ENCODE results near the genes DSE and CEP85L.

GRCh38 chr6:116156064-116156667 lies 30.2 kb upstream of the COL10A1 start:
- PRO-cap = no peak
- RAMPAGE, long total RNA, 2 experiments = no peak in any of the 2 experiments

- PRO-cap = no peak
- RAMPAGE, long total RNA, 2 experiments = no peak in any of the 2 experiments
Measured at GRCh38 chr6:116158452-116158883, 32.5 kb upstream of the COL10A1 start.

DNA sequence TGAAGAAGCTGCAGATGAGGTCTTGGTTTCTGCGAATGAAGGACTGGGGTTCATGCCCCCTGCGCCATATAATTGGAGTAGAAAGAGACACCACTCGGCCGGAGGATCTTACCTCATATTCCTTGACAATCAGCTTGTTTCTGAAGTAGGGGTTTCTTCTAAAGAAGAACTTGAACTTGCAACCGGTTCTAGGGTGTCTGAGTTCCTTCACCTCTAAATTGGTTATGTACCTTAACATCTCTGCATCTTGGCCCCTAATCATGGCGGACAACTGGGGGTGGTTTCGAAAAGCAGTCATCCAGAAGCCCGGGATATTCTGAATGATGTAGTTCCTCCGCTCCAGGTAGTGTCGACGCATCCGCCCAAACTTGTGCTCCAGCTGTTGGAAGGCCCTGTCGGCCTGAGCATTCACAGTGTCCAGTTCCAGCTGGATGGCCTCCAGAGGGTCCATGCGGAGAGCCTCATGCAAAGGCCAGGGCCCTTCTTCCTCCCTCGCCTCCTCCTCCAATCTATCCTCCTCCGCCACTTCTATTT lies 967 bp downstream of the TSPYL1 start:
- PRO-cap = no peak
- RAMPAGE, long total RNA, 2 experiments = no peak in any of the 2 experiments

DNA sequence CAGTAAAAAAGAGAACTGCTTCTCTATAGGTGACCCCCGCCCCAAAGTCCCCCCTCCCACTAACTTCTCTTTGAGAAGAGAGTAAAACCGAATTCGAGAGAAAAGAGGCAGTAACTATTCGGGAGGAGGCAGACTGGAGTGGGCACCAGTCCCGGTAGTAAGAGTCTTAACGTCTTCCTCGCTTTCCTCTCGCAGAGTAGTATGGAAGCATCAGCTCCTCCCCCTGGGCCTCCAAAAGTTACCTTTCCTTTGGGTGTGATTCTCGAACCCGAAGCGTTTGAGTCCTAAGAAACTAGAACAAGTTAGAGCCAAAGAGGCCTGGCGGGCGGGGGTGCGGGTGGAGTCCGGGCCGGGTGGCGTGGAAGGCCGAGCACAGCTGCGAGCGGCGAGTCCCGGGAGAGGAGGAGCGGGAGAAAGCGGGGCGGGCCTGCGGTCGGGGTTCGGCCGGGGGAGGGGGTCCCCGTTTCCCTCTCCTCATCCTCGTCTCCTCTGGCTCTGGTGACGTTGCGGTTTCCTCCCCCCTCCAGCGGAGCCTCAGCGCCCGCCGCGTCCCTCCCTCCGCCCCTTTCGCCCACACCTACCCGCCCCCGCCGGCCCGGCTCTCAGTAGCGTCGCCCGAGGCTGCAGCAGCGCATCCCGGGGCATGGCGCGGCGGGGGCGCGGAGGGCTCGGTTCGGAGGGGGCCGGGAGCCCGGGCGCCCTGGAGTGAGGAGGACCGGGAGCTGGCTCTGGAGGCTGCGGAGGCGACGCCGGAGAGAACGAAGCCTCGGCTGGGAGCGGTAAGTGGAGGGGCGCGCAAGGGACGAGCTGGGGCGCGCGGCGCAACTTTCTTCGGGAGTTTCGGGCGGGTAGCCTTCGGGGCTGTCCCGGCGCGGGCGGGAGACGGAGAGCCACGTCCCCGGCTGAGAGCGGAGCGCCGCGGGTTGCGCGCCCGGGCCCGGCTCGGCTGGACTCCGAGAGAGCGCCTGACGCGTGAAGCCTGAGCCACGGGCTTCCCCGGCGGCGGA lies at the start of gene DSE:
Gene DSE, plus strand, starts transcription at position 605 of the 1,007 bp plus-strand sequence.
- PRO-cap = bidirectional peak, plus-strand start at position 388 of the sequence, minus-strand start at position 401 of the sequence; bidirectional peak, plus-strand start at position 605 of the sequence, minus-strand start at position 497 of the sequence
- RAMPAGE, long total RNA, 2 experiments = start-site peak on the plus strand in 1 of 2 experiments, centred at position 616 of the sequence, 240 reads per replicate; start-site peak on the minus strand in 1 of 2 experiments, centred at position 221 of the sequence, 5 reads per replicate

- PRO-cap = no peak
- RAMPAGE, long total RNA, 2 experiments = no peak in any of the 2 experiments
Measured at GRCh38 chr6:116427013-116427213, 34.3 kb upstream of the CALHM6 start.

DNA sequence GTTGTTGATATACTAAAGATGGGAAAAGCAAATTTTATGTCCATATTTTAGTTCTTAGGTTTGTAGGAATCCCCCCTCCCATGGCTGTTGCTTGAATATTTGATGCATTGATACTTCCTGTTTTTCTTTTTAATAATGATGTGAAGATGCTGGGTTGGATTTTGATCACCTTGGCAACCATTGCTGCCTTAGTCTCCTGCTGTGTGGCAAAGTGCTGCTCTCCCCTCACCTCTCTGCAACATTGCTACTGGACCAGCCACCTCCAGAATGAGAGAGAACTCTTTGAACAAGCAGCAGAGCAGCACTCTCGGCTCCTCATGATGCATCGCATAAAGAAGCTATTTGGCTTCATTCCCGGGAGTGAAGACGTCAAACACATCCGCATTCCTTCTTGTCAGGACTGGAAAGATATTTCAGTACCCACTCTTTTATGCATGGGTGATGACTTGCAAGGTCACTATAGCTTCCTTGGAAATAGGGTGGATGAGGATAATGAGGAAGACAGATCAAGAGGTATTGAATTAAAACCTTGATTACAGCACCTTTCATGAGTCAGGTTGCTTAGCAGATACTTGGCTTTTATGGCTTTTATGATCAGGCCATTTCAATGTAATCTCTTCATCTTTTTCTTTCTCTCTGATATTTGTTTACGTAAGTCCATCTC lies 4.3 kb downstream of the CALHM4 start:
- PRO-cap = no peak
- RAMPAGE, long total RNA, 2 experiments = no peak in any of the 2 experiments

DNA sequence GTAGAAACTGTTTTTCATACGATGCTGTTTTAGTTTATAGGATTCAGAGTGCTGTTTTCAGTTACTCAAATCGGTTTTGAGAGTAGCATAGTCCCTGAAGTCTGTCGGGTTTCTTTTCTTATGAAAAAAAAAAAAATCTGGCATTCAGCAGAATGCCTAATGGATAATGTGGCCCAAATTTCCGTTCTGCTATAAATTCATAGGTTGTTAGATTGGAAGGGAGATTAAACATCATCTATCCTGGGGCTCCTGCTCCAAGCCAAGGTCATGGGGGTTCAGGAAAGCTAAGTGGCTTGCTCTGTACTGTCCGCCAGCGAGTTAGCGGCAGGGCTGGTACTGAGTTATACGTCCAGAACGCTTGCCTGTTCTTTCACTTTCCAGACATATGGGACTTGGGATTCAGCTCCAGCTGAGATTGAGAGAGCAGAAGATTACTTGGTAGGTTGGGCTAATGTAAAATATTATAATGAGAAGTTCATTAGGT lies 779 bp downstream of the RWDD1 start:
- PRO-cap = no peak
- RAMPAGE, long total RNA, 2 experiments = no peak in any of the 2 experiments

- PRO-cap = no peak
- RAMPAGE, long total RNA, 2 experiments = no peak in any of the 2 experiments
Measured at GRCh38 chr6:116764761-116765044, 816 bp downstream of the FAM162B start.

DNA sequence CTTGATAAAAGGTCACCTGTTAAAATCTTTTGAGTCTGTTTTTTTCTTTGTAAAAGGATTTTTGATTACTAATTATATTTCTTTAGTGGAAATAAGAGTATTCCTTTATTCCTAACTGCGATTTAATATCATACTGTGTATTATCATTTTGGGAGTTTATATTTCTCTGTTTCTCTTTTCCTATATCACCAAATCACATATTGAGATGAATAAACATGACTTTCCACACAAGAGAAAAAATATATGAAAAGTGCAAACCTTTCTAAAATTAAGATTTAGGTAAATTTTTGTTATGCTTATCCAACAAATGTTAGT lies 32.0 kb downstream of the RFX6 start:
- PRO-cap = no peak
- RAMPAGE, long total RNA, 2 experiments = no peak in any of the 2 experiments

DNA sequence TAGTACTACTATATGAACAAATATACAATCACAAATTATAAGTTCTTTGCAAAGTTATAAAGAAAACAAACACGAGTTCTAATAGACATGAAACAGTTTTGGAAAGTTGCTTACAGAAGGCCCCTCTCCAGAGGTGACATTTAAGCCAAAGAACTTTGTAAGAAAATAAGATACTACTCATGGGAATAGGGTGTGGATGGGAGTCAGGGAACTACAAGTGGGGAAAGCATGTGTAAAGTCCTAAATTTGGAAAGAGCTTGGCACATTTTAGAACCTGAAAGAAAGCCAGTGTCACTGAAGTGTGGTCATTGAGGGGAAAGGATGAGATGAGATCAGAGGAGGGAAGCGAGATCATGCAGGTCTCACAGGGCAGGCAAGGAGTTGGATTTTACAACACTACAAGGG lies 37.9 kb downstream of the VGLL2 start:
- PRO-cap = no peak
- RAMPAGE, long total RNA, 2 experiments = no peak in any of the 2 experiments

- PRO-cap = no peak
- RAMPAGE, long total RNA, 2 experiments = no peak in any of the 2 experiments
Measured at GRCh38 chr6:117536279-117536756, 53.8 kb downstream of the DCBLD1 start.

- PRO-cap = no peak
- RAMPAGE, long total RNA, 2 experiments = no peak in any of the 2 experiments
Measured at GRCh38 chr6:118537286-118537706, 10.8 kb upstream of the PLN start.

DNA sequence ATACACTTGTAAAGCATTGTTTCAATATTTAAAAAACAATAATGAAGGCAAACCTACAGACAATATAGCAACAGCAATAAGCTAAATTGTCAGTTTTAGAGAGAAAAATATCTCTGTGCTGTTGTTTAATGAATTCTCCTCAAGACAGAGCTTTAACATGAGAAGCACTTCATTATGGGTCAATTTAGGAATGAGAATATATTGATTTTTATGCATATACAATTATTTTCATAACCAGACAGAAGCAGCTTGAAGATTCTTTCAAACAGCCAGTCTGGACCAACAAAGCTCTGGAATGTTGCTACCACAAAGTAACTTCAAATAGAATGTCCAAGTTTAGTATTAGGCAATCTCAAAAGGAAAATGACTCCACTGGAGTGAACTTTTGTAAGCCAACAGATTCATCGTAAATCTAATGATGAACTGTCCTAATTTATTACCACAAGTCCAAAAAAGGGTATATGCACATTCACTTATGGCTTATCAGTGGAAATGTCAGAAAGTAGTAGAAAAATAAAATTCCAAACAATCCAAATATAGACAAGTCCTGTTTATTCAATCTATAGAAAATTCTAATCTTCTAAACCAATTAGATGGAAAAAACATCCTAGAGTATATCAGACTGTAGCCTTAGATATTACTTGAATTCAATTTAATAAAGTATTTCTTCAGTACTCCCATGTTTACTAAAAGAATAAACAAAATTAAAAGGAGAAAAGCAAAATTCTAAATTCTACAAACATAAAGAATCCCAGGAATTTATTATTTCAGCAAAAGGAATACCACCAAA lies 3.6 kb downstream of the PLN start:
- PRO-cap = no peak
- RAMPAGE, long total RNA, 2 experiments = no peak in any of the 2 experiments

GRCh38 chr6:118651405-118651880 lies at the start of gene CEP85L:
Gene CEP85L, minus strand, starts transcription at chr6:118651591.
- PRO-cap = bidirectional peak, plus-strand start at chr6:118651693, minus-strand start at chr6:118651543
- RAMPAGE, long total RNA, 2 experiments = start-site peak on the minus strand in 2 of 2 experiments, at chr6:118651418-118651620 at its widest, 9 to 19 reads per replicate

- PRO-cap = no peak
- RAMPAGE, long total RNA, 2 experiments = no peak in any of the 2 experiments
Measured at GRCh38 chr6:118707996-118708330, 56.6 kb upstream of the CEP85L start.

- PRO-cap = no peak
- RAMPAGE, long total RNA, 2 experiments = no peak in any of the 2 experiments
Measured at GRCh38 chr6:118916289-118916677, 18.7 kb downstream of the MCM9 start.

- PRO-cap = no peak
- RAMPAGE, long total RNA, 2 experiments = no peak in any of the 2 experiments
Measured at GRCh38 chr6:119040351-119041089, 37.9 kb downstream of the FAM184A start.

- PRO-cap = no peak
- RAMPAGE, long total RNA, 2 experiments = no peak in any of the 2 experiments
Measured at GRCh38 chr6:119071307-119072040, 7.0 kb downstream of the FAM184A start.

DNA sequence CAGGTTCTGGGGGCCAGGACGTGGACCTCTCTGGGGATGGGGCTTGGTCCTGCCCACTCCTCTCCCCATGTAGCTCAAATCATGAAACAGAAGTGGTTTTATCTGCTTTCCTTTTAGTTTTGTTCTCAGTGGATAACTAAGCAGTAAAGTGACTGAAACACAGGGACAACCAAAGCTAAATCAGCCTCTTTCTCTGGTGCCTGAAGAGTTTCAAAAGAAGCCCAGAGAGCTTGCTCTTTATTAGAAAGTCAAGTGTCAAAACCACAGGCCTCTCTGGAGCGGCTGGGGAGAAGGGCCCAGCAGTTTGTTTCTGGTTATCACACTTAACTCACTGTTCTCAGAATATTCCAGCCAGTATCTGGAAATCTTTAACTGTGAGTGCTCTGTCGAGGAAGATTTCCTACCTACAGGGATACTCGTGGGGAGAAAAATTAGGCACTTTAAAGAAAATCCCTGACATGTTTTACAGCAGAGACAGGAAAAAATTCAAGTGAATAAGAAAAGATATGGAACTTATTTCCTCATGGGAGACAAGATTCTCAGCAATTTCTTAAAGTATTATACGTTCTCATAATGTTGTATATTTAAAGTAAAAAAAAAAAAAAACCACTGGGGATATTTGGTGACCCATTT lies 60.7 kb upstream of the FAM184A start:
- PRO-cap = no peak
- RAMPAGE, long total RNA, 2 experiments = no peak in any of the 2 experiments

- PRO-cap = no peak
- RAMPAGE, long total RNA, 2 experiments = no peak in any of the 2 experiments
Measured at GRCh38 chr6:119147446-119147906, 69.0 kb upstream of the FAM184A start.